ENCODE results near the genes PTGER3, TYW3, ST6GALNAC3, PIGK and AK5.

- PRO-cap: unidirectional peak, plus-strand start at chr1:67832394
Observed at GRCh38 chr1:67831748-67832680, 1.3 kb downstream of the GNG12 start.

DNA sequence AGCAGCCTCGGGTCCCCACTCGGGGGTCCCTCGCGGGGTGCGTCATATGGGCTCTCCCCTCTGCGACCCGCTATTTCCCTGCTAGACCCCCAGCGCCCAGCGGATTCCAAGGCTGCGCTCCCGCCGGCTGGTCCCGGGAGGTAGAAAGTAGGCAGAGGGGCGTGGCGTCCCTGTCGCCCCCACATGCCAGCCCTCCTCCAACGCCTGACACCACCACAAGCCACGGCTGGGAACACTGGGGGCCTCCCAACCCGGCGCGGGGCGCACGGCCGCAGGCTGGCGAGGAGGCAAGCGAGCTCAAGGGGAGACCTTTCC, 629 bp downstream of the GNG12 start:
- PRO-cap: no peak

- PRO-cap: no peak
Observed at GRCh38 chr1:68173182-68174083, 58.9 kb downstream of the WLS start.

GRCh38 chr1:68177846-68178399, 54.4 kb downstream of the WLS start:
- PRO-cap: no peak

GRCh38 chr1:68801311-68801741, 304.4 kb upstream of the DEPDC1 start:
- PRO-cap: no peak

GRCh38 chr1:70204436-70205120, 801 bp downstream of the LRRC40 start:
- PRO-cap: no peak

DNA sequence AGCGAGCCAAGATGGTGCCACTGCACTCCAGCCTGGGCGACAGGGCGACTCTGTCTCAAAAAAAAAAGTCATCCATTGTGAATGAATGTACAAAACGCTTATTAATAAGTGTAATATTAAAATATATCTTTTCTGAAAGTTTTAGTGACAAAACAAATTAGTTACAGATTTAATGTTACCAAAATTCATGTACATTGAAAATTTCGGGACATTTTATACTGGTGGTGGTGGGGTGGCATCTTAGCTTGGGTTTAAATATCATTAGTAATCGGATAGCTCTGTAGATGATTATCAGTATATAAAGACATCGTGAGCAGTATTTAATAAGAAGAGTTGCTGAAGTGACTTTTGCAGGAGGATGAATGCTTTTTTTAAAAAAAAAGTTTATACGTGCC, 392 bp upstream of the SRSF11 start:
- PRO-cap: no peak

GRCh38 chr1:70460923-70461300, 49.8 kb downstream of the CTH start:
- PRO-cap: no peak

- PRO-cap: no peak
Observed at GRCh38 chr1:71047601-71048247, at the start of gene PTGER3. Gene PTGER3, minus strand, starts transcription at chr1:71047816.

DNA sequence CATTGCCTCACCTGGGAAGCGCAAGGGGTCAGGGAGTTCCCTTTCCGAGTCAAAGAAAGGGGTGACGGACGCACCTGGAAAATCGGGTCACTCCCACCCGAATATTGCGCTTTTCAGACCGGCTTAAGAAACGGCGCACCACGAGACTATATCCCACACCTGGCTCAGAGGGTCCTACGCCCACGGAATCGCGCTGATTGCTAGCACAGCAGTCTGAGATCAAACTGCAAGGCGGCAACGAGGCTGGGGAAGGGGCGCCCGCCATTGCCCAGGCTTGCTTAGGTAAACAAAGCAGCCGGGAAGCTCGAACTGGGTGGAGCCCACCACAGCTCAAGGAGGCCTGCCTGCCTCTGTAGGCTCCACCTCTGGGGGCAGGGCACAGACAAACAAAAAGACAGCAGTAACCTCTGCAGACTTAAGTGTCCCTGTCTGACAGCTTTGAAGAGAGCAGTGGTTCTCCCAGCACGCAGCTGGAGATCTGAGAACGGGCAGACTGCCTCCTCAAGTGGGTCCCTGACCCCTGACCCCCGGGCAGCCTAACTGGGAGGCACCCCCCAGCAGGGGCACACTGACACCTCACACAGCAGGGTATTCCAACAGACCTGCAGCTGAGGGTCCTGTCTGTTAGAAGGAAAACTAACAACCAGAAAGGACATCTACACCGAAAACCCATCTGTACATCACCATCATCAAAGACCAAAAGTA, 433.2 kb upstream of the ZRANB2 start:
- PRO-cap: no peak

- PRO-cap: no peak
Observed at GRCh38 chr1:74730104-74730501, 2.7 kb downstream of the CRYZ start.

GRCh38 chr1:74732932-74733721, at the start of gene TYW3:
Gene TYW3, plus strand, starts transcription at chr1:74733152.
- PRO-cap: no peak

- PRO-cap: no peak
Observed at GRCh38 chr1:74733722-74734160, 789 bp downstream of the TYW3 start.

DNA sequence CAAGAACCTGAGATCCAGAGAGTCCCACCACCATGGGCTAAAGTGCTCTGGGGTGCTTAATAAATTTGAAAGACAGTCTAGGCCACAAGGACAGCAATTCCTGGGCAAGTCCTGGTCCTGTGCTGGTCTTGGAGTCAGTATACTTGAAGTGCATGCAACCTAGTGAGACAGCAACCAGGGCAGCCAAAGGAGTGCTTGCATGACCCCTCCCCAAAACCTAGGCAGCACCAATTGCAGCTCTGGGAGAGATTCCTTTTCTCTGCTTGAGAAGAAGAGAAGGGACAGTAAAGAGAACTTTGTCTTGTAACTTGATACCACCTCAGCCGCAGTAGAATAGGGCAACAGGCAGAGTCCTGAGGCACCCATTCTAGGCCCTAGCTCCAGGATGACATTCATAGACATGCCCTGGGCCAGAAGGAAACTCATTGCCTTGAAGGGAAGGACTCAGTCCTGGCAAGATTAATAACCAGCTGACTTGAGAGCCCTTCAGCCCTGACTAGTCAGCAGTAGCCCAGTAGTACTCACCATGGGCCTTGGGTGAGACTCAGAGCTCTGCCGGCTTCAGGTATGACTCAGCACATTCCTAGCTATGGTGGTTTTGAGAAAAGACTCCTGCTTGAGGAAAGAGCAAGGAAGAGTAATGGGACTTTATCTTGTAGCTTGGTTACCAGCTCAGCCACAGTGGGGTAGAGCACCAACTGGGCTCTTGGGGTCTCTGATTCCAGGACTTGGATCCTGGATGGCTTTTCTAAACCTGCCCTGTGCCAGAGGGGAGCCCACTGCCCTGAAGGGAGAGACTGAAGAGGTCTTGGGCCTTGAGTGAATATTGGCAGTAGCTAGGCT, 51.8 kb upstream of the ACADM start:
- PRO-cap: no peak

GRCh38 chr1:75786947-75787377, 906 bp downstream of the RABGGTB start:
- PRO-cap: no peak

GRCh38 chr1:76074491-76075429, at the start of gene ST6GALNAC3:
Gene ST6GALNAC3, plus strand, starts transcription at chr1:76074746.
- PRO-cap: bidirectional peak, plus-strand start at chr1:76074746, minus-strand start at chr1:76074555

GRCh38 chr1:77218598-77219639, at the start of gene PIGK:
Gene PIGK, minus strand, starts transcription at chr1:77219430.
- PRO-cap: no peak

GRCh38 chr1:77219714-77220292, 573 bp upstream of the PIGK start:
- PRO-cap: no peak

DNA sequence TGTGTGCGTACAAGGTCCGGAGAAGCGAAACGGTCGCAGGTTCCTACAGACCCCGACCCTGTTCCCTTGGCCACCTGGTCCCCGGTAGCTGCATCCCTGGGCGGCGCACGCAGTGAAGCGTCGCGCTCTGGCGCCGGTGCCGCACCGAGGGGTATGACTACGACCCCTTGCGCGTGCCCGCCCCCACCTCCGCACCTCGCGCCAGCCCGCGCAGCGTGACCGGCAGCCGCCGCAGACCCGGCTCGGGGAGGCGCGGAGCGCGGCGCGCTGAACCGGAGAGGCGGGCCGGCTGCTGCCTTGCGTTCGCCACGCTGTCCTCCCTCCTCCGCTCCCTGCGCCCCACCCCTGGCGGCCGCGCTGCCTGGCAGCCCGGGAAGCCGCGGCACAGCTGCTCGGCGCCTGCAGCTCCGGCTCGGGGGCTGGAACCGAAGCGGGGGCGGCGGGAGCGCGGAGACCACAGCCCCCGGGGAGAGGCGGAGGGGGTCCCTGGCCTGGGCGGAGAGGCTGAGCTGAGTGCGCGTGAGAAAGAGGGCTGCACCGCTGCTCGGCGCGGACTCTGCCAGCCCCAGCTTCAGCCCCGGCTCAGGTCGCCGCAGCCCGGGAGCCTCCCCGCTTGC, at the start of gene AK5:
TSS of gene AK5 (plus strand) at position 348 of the 617 bp plus-strand sequence.
- PRO-cap: no peak

DNA sequence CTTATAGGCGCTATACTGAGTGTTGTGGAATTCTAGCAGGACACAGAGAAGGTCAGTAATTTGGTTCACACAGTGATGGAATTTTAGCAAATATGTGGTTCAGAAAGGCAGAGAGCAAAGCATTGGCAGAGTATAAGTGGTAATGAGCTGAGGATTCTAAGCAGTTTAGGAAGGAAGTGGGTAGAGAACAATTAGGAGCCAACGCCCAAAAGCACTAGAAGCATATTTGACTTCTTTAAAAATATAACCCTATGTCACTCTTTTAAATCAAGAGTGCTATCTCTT, 149.5 kb downstream of the AK5 start:
- PRO-cap: no peak

Measured in mesenteric fat pad (tissue), 1 donor.